Mesenchymal stem cell of Wharton's jelly (primary cell): ENCODE data around the gene KCNJ6.

GRCh38 chr21:37644657-37645032, 271.6 kb downstream of the KCNJ6 start:
- CAGE, long polyA plus RNA = no peak

DNA sequence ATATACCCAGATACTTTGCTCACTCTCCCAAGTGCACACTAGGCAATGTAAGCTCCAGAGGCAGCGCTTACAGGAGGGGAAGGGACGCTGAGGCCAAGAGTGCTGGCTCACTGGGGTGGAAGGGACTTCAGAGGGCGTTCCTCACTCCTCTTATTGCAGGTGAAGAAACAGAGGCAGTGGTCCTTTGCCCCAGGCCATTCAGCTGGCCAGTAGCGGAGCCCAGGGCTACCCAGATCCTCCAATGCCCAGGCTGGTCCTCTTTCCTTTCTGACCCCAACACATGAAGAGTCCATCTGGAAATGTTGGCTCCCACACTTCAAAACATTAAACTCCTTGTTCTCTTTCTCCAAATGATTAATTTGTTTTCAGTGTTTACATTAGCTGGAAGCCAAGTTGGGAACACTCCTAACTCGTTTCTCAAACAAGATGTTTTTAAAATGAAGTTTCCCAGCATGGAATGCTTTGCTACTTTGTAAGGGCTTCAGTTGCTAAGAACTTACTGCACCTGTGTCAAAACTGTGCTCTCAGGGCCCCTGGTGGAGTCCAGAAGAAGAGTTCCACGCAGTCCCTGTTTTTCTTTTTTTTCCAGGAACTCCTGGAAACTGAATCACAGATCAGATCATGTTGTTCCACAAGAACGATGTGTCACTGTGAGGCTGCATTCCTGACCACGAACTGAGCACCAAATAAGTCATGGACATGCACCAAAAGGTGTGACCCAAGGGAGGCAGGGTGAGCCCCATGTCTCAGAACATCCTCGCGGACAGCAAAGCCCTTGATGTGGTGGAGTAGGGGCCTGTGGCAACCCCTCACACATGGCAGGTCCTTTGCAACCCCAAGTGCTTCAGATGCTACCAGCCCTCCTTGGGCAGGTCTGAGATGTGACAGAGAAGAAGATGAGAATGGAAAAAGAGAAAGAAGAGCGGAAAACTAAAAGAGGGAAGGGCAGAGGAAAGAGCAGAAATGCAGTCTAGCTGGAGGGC, 257.4 kb downstream of the KCNJ6 start:
- CAGE, long polyA plus RNA = no peak

DNA sequence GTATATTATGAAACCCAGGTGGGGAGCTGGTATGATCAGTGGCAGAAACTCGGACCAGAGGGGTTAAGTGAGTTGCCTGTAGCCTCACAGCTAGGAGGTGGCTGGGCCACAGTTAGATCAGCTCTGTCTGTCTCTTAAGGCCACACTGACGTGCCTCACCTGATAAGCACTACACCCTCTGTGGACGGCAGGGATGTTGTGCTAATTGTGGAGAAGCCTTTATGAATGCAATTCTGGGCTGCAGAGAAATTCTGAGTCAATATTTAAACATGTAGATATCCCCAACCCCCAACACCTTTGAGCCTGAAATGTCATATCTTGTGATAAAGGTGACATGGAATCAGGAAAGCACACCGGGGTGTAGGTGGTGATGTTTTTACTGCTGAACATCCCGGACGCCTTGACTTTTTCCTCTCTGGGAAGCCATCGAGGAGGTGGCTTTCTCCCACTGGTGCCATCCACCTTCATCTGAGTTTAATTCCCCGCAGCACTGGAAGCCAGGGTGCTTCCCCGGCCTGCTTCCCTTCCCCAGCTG, 88.3 kb downstream of the KCNJ6 start:
- CAGE, long polyA plus RNA = no peak

DNA sequence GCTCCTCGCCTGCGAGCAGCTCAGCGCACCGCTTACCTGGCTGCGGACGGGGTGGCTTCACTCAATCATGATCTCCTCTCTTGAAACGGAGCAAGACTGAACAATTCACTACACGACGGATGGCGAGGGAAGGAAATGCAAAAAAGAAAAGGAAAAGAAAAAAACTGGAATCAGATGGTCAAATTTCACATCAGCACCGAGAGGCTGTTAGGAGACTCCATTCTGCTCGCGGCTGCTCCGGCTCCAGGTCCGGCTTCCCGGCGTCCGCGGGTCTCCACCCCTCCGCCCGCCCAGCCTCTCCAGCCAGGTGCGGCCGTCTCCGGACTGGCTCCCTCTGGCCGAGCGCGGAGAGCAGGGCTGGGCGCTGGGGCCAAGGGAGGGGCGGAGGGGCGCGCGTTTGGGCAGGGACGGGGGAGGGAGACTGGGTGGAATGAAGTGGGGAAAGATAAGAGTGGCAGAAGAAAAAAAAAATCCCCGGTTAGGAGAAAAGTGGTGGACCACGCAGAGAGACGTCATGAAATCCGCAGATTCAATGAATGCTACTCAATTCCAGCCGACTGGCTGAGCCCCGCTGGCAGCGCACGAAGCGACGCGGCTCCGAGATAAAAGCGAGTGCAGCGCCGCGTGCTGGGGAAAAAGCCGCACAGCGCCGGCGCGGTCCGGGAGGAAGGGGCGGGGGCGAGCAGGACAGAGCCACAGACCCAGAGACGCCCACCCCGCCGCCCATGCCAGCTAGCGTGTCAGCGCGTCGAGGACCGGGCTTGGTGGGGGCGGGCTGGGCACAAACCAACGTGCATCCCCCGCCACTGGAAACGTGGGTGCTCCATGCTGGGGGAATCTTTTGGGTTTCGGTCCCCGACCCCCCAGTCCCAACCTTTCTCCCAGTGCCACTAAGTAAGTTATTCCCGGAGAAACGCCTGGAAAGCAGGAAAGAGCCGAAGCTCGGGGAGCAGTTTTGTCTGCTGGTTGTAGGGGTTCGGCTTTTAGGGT, at the start of gene KCNJ6:
Gene KCNJ6 (minus strand): TSS at position 610 of the 990 bp plus-strand sequence.
- CAGE, long polyA plus RNA = no peak

DNA sequence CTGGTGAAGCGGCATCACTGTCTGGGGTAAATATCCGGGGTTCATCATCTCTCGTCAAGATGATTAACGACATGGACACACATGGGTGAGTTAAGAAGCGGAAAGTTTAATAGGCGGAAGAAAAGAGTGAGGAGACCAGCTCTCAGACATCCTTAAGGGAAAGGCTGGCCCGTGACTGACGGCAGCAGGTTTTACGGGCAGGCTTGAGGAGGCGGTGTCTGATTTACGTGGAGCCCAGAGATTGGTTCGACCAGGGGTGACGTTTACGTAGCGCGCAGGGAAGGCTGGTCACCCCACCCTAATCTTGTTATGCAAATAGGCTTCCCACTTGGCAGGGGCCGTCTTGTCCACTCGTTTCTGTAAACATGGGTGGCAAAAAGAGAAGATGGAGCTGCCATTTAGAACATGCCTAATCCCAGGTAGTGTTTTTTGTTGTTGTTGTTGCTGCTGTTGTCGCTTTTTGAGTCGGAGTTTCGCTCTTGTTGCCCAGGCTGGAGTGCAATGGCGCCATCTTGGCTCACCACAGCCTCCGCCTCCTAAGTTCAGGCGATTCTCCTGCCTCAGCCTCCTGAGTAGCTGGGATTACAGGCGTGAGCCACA, 135.5 kb upstream of the KCNJ15 start:
- CAGE, long polyA plus RNA = no peak

DNA sequence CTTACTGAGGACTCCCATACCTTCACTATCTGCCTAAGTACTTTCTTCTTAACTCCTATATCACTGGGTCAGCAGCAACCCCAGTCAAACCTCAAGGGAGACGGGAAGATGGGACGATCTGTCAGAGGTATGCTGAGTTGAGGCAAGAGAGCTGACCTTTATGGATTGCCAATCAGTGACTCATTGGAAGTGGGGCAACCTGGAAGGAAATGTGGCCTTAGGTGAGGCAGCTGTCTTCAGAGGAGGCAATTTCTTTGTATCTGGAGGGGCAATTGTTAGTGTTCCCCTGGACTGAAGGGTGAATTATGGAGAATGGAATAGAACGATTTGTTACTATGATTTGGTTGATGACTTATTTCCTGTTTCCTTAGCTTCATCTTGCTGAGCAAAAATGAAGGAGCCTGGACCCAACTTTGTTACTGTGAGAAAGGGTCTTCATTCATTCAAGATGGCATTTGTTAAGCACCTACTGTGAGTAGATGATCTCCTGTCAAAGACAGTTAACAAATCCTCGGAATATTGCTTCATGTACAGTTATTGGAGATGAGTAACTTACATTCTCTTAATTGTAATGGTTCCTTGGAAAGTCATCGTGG, 134.8 kb upstream of the KCNJ15 start:
- CAGE, long polyA plus RNA = no peak

DNA sequence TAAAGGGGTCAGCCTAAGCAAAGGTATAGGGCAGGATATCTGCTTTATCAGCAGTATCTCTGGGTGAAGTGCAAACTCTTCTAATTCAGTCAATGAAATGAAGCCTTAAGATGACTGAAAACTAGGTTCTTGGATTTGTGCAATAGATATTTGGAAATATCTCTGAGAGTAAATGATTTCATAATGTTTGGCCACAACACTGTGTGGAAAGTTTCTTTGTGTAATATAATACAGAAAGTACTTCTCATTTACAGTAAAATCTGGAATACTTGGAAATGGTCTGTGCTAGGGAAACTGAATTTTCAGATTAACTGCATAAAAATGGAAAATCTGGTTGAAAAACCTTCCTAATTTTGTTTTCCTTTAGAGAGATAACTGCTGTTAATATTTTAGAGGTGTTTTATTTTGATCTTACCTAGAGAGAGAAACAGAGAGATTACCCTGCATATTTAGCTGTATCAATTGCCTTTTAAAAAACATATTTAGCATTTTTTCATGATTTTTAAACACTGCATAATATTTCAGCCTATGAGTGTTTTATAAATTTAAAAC, 26.3 kb downstream of the KCNJ15 start:
- CAGE, long polyA plus RNA = no peak

DNA sequence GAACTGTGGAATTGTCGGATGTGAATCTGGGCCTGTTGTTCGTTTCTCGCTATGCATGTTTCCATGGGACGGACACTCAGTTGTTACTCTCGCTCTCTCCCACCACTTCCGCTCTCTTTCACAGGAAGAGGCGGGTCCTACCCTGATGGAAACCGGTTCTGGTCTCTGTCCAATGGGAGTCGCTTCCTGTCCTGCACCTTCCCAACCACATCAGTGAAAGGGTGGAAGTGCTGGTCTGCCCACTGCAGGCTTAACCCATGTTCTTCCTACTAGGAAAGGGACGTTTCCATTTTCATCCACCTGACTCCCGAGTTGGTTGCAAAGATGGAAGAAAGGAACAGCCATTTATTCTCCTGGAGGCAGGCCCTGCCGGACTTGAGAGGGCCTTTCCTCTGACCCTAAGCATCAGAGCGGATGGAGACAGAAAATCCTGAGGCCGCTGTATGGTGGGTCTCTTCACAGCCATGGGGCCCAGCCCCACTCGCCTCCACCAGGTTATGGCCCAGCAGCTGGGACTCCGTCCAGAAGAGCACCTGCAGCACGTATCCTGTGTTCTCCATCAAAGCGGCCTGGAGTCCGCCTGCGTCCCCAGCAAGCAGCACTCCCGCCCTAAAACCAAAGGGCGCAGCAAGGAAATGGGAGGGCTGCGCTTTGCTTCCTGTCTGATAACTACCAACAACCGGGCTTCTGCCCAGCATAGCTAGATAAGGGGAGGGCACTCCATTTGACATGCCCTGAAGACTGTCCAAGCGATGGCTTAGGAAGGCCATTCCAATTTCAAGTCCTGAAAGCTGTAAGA, 119.7 kb downstream of the KCNJ15 start:
- CAGE, long polyA plus RNA = no peak

DNA sequence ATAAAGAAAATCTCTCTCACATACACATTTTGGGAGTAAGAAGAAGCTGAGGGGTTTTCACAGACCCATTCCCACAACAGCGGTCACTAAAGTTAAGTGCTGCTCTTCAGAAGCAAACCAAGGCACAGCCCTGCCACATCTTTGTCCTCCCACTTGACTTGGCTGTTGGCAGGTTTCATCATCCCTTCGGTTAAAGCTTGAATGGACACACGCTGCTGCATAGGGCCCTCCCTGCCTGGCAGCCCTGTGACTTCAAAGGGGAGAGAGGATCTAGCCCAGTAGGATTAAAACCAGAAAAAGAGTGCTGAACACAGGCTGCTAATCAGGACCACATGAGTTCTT, 49.7 kb downstream of the ERG start:
- CAGE, long polyA plus RNA = no peak

DNA sequence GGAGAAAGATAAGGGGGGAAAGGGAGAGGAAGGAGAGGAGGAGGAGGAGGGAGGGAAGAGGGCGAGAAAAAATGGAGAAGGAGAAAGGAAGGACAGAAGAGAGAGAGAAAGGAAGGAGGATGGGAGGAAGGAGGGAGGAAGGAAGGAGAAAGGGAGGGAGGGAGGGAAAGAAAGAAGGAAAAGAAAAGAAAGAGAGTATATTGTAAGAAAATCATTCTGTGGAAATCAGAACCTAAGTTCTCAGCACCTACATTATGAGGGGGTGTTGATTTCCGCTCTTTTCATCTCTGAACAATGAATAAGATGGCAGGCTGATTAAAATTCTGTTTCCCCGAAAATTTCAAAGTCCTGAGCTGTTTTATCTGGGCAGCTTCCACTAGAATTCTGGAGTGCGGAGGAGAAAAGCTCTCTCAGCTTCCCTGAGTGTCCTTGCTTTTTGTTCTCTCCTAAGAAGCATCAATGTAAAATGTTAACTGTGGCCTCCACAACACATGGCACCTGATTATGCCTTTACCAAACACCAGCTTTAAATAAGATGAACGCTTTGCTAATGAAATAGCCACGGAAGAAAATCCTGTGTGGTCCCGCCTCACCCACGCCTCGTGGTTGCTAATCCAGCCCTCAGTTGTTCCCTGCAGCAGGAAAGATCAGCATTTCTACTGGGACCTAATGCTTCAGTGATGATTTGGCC, 1.6 kb upstream of the ERG start:
- CAGE, long polyA plus RNA = no peak

DNA sequence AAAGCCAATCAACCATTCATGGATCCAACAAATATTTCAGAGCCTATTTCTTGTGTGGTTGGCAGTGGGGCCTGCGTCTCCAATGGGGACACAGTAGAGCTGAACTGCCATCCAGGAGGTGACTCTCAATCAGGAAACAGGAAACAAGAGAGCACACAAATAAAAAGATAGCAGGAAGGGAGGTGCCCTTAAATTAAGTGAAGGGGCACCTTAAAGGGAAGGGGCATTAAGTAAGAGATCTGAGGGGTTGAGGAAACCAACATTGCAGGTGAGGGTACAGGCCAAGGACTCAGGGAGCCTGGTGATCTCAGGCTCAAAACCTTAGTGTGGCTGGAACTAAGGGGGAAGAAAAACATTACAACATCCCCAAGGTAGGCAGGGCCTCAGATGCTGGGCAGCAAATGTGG, 64.2 kb upstream of the ETS2 start:
- CAGE, long polyA plus RNA = no peak

DNA sequence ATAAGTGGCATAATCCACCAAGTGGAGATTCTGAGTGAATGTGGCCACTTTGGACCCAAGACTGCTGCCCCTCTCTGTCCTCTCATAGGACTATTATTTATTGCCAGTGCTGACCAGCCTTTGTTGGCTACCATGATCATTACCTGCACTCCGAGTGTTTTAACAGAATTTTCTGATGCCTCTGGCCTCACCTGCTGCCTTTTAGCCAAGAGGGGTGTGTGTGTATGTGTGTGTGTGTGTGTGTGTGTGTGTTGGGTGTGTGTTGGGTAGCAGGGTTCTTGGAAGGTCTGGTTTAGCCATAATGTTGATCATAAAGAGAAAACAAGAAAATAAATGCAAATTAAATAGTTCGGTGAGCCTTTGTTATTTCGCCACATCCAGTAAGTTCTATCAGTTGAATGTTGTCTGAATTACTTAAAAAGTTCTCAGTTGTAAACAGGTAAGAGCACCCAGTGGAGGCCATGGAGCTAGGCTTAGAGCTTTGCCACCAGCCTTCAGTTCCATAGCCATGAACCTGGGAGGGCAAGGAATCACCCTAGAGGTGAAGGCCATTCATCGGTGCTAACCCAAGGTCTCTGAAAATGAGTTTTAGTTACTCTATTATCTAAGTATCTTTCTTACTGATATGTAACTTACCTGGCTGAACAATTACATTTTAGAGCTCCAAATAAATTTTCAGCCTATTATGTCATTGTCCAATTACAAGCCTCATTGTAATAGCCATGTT, 2.8 kb downstream of the ETS2 start:
- CAGE, long polyA plus RNA = no peak

GRCh38 chr21:38821202-38821911, 15.6 kb downstream of the ETS2 start:
- CAGE, long polyA plus RNA = no peak

DNA sequence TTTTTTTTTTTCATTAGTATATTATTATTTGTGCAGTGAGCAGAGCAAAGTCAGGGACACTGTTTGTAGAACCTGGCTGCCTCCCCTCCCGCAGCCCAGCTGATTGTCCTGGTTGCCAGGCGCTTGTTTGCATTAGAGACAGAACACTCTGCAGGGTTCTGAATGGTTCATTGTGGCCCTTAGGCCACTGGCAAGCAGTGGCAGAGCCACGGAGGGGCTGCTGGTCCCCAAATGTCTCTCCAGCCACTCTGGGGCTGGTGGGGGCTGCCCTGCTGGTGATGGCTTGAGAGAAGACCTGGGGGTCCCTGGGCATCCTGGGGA, 29.0 kb downstream of the ETS2 start:
- CAGE, long polyA plus RNA = no peak

- CAGE, long polyA plus RNA = no peak
These were observed 186.9 kb downstream of the ETS2 start for GRCh38 chr21:38992338-38993348.

DNA sequence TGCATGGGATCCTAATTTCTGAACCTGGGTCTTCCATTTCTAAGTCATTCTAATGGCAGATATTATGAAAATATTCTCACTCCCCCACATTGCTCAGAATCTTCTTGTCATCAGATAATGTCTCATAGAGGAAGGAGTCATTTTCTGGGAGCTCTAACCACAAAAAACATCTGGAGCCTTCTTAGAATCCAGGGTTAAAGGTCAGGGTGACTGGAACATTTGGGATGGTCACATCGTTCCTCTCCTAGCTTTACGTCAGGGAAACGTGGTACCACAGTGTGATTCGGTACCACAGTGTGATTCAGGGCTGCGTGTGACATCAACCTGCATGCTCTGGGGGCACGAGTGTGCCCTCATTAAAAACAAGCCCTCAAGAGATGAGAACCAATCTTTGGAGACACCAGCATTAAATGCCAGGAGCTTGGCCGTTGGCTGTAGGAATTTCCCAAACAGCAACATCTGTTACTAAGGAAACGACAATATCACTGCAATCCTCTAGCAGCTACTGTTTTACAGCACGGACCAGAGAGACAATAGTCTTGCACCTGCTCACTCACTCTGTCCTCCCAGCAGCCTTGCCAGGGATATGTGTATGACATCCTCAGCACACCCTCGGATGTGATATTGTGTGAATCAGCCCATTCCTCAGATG, 179.1 kb downstream of the PSMG1 start:
- CAGE, long polyA plus RNA = no peak

DNA sequence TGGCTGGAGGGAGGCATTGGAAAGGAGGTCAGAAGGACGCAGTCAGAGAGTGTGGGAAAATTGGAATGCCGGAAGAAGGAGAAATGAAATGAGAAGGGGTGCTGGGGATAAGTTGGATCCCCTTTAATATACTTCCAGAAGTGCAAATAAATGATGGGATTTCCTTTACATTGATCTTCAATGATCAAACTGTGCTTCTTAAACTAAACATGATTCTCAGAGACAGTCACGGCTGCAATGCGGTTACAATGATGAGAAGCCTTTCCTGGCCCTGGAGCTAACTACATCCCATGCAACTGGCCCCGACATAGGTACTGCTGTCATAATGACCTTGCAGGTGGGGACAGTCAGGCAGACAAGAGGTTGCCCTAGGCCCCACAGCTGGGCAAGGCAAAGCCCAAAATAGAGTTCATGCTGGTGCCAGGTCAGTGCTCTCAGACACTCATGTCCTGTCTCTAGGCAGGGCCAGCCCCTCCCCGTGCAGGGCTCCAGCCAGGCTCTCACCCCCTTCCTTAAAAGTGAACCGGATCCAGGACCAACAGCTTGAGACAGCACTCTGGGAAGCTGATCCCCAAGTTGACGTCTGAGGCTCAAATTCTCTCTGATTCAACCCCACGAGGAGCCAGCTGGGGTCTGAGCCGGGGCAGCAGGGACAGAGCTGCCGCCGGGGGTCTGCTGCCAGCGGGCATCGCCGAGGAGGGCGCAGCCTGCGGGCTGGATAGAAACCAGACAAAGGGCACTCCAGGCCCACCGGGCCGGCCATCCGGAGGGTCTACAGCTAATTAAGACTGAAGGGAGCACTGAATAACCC, 96.2 kb downstream of the PSMG1 start:
- CAGE, long polyA plus RNA = no peak

- CAGE, long polyA plus RNA = no peak
These were observed 566 bp downstream of the PSMG1 start for GRCh38 chr21:39182681-39183089.

DNA sequence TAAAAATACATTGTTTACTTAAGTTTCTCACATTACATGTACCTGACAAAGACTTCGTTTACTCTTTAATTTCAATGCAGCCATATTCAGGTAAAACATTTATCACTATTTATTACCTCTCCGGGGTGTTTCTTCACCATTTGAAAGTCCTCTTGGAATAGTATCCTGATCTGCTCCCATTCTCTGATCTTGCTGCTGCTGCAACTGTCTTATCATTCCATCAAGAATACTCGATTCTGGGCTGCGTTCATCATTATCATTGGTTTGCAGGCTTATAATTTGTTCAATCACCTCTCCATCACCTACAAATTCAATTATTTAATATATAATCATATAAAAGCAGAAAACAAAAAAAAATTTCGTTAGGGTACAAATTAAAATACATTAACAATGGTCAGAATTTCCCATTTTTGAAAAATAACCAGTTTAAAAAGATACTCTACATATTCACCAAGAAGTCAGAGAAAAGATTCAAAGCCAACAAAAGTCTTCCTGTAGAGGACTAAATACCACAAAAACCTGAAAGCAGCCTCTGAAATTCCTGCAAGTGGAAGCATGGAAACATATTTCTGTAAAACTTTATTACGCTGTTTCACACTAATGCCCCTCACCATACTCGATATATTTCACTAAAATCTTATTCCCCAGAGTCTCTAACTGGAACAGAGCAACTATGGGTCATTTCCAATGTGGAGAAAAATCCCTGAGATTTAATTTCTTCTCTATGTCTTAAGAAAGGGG, 54.9 kb downstream of the BRWD1 start:
- CAGE, long polyA plus RNA = no peak

- CAGE, long polyA plus RNA = no peak
These were observed 1.8 kb downstream of the HMGN1 start for GRCh38 chr21:39347100-39347500.